ENCODE measurements around the genes SIRPB2, IDH3B and C20orf141.

GRCh38 chr20:1491303-1491889 lies at the start of gene SIRPB2:
Gene SIRPB2 (minus strand): TSS chr20:1491420.
- PRO-cap = unidirectional peak, minus-strand start at chr20:1491385

DNA sequence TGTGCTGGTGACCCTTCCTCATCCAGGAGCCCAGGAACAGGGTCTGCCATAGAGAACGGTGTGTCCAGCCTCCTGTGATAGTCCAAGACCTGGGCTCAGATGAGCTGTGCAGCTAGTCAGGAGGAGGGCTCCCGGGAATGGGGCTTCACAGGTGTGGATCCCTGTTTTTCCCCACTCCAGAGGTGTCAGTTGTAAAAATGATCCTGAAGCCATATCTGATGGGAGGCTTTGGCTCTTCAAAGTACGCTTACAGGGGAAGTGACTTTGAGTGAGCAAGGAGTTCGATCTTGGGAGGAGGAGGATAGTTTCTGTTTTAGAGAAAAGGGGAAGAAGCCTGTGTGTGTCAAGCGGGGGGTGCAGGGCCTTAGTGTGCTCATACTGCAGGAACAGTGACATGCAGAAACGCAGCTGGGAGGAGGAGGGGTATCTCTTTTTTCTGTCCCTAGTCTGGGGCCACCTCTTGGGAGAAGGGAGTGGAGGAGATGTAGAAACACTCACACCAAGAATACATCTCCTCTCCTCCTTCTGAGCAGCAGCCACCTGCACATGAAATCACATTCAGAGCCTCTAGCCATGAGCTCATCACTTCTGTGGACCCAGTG lies 19.9 kb downstream of the SIRPD start:
- PRO-cap = no peak

DNA sequence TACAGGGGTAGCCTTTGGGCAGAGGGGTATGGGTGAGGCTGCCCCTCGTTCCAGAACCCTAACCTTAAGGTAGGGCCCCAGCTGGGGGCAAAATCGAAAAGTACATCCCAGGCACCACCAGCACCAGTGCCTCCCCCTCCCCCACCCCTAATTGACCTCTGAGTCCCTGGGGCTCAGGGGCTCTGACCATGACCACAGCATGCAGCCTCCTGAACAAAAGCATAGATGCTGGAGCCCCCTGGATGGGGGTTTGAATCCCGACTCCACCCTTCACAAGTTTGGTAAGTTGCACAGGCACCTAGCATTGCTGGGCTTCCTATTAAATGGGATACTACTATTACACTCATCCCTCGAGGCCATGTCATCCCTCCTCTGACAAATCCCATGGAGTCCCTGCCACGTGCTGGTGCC lies 15.4 kb upstream of the SIRPA start:
- PRO-cap = no peak

GRCh38 chr20:1880785-1880999 lies 14.5 kb upstream of the SIRPA start:
- PRO-cap = no peak

DNA sequence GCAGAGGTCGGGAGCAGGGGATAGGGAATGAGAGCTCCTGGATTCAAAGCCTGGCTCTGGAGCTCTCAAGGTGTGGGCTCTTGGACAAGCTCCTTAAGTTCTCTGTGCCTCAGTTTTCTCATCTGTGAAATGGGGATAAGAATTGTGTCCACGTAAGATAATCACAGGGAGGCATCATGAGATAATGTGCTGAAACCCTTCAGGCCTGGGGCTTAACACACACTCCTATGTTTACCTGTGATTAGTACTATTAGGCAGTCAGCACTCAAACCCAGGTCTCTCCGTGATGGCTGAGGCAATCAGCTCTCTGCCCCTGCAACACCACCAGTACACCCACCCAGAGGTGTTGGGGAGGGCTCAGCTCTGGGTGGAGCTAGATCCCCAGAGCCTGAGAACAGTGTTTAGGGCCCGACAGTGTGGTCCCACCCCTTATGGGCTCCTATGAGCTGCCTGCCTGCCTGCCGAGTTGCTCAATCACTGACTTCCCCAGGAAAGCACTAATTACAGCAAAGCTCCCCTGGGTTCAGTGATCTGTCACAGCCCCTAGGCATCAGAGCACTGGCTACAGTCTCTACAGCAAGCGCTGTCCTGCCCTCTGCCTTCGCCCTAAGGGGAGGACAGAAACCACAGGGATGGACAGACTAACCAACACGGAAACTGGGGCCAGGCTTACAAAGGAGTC lies 6.2 kb upstream of the SIRPA start:
- PRO-cap = no peak

DNA sequence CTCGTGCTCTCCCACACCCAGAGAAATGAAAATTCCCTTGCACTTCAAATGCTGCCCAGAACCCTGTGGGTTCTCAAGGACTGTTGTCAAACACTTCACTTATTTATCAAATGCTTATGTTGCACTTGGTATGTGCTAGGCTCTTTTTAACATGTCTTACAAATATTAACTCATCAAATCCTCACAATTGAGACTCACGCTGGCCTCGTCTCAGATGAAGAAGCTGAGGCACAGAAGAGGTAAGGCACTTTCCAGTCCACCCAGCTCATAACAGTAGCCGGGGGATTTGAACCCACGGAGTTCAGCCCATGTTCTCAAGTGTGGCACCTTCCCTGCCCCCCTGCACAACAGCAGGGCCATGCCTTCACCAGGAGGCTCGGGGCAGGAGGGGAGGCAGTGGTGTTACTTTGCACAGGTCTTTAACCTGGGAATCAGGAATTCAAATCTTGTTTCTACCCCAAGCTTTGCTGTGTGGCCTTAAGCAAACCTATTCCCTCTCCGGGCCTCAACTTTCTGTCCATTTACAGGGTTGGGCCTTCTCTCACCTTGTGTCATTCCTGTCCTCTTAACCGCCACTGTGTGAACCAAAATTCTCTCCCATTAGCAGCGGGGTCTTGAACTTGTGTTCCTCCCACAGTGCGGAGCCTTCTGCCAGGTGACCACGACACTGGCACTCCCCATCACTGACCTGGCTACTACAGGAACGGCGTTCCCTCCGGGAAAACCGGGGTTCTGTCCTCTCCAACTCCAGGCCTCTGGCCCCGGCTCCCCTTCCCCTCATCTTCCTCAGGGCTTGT lies 2.0 kb upstream of the SIRPA start:
- PRO-cap = no peak

GRCh38 chr20:1894354-1894887 lies 786 bp upstream of the SIRPA start:
- PRO-cap = bidirectional peak, plus-strand start at chr20:1894547, minus-strand start at chr20:1894311

GRCh38 chr20:1902399-1902701 lies 7.1 kb downstream of the SIRPA start:
- PRO-cap = no peak

GRCh38 chr20:2109859-2110204 lies 8.2 kb downstream of the STK35 start:
- PRO-cap = no peak

DNA sequence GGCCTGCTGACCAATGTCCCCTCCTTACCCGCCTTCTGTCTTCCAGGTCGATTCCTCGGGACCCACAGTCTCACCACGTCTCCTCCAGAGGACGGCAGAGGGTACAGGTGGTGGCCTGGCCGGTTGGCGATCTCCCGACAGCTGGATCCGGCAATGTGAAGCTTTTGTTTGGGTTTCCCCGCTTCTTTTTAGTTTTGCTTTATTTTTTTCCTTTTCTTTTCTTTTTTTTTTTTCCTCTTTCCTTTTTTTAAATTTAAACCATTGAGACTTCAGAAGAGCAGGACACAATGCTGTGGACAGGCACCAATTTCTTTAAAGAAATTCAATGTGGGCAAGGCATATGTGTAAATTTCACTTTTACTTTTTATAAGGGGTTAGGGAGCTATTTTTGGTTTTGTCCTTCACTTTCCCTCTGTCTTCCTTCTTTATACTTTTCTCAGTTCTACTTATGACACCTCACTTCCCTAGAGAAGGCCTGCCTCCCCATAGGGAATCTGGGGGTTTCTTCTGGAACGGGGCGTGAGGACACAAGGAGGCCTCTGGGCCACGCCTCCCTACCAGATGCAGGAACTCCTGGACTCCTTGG lies 42.2 kb downstream of the STK35 start:
- PRO-cap = no peak

DNA sequence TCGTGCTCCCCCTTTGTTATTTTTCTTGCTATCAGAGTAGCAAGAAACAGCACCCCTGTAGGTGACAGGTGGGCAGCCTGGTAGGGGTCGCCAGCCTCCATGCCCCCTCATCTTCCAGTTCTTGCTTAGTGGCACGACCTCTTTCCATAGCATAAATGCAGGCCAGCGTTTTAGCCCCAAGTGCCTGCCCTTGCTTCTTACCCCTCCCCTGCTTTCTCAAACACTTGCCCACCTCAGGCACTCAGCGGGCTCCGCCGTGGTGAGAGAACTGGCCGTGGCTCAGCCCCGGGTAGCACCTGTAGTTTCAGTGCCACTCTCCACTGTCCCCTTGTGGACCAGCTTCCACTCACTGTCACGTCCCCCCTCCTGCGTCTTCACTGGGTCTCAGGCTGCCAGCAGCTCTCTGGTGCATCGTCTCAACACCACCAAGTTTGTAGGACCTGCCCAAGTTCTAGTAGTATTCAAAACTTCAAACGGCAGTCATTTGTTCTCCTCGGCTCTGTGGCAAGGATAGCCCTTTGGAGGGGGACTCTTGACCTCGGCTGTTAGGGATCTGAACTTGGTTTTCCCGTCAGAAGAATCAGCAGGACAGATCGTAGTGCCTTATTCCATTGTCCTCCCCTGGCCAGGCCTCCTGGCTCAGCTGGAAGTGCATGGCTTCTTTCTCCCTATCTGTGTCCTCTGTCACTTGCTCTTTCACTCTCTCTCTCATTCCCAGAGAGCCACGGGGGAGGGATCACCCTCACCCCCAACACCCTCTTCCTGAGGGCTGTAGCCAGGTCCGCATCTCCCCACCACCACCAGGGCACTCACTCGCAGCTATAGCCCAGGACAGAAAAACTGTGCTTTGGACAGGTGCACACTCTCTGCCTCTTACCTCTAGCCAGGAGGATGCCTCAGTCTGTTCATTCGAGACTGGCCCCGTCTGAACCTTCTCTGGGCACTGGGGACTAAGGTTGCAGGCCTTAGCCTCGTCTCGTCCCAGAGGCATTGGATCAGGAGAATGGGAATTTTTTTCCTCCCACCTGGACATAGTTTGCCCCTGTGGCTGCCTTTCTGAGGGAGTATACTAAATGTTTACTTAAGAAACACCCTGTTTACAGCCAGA lies 44.7 kb downstream of the STK35 start:
- PRO-cap = no peak

DNA sequence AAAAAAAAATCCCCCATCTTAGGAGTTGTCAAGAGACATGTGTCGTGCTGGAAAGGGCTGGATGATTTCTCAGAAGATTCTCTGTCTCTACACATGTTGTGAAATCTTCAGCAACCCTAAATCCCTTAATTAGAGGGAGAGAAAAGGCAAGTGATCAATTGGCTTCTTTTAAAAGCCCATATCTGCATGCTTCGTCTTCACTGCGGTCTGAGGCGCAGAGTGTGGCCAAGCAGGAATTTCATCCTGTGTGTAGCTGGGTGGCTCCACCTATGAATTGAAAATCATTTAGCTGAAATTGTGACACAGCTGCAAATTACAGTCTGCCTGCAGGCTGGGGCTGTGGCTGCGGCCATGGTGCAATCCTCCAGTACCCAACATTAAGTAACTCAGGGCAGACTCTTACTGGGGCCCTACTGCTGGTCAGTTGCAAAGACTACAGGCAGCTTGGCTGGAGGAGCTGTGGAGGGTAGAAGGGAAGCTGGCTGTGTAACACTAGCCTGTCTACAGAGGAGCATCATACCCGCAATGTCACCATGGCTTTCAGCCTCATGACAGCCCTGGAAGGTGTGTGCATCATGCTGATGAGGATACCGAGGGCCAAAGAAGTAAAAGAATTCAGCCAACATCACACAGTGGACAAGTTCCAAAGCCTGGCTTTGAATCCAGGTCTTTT lies 3.1 kb upstream of the TGM3 start:
- PRO-cap = no peak

DNA sequence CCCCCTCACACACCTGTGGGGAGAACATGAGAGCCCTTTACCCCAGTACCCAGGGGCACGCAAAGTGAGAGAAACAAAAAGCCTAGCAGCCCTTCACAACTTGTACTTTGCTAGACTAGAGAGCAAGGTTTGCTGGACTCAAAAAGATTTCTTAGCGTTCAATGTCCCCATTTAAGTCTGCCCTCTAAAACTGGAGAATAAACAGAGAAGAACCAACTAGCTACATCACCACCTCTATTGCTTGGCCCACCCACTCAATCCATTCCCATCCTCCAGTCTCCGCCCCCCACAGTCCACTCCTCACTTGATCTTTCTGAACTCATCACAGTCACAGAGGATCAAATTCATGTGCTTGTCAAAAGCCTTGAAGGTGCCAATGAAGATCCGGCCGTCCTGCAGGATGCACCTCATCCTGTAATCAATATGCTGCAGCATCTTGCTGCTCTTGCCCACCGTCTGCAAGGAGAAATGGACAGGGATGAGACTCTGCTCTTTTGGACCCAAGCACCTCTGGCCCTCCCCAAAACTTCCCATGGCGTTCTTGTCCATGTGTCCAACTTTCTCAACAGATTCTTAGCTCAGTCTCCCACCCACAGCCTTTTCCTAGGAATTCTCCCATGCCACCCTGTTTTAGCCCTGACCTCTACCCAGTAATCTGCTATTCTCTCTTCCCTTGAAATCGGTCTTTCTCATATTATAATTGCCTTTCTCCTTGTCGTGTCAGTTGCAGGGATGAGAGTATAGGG lies 3.1 kb downstream of the SNRPB start:
- PRO-cap = no peak

GRCh38 chr20:2525441-2526182 lies 10.8 kb upstream of the TMC2 start:
- PRO-cap = no peak

DNA sequence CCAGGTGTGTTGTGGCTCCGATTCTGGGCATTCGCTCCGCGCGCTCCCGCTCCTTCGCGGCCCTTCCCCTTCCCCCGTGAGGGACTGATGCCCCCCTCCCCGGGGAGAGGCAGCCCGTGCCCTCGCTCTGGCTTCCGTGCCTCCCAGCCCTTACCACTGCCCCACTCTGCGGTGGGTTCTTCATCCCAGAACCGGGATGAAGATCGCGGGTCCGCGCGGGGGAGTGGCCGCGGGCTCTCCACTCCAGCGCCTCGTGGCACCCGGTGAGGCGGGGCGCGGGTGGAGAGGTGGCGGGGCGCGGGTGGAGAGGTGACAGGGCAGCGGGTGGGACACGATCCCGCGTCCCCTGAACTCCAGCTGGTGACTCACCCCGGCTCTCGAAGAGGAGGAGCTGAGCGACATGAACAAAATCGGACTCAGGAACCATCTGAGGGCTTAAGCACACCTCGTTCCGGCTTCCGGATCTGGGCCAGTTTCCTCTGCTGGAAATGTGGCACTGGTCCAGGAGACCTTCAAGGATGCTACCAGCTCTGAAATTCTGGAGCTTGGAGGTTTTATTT lies 22.5 kb downstream of the TMC2 start:
- PRO-cap = no peak

DNA sequence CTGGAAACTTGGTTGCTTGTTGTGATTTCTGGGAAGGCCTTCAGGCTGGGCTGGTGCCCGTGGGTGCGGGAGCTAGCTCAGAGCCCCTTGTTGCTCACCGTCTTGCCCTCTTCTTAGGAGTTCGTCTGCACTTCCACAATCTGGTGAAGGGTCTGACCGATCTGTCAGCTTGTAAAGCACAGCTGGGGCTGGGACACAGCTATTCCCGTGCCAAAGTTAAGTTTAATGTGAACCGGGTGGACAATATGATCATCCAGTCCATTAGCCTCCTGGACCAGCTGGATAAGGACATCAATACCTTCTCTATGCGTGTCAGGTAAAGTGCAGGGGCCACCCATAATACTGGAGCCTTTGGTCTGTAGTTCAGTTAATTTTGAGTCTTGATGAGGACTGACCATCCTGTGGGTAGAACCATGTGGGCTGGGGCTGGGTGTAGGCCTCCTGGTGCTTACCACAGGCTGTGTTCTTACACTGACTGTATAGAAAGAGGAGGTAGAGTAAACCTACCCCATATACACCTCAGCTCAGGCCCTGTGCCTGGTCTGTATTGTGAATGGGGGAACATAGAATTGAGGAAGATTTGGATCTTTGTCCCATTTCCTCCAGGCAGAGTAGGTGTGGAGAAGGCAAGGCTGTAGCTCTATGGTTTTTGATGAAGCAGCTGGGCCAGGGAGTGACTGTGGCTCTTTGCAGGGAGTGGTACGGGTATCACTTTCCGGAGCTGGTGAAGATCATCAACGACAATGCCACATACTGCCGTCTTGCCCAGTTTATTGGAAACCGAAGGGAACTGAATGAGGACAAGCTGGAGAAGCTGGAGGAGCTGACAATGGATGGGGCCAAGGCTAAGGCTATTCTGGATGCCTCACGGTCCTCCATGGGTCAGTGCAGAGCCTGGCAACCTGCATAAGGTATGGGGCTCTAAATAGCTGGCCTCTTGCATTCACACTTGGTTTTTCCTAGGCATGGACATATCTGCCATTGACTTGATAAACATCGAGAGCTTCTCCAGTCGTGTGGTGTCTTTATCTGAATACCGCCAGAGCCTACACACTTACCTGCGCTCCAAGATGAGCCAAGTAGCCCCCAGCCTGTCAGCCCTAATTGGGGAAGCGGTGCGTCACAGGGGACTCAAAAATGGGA lies 2.6 kb downstream of the NOP56 start:
- PRO-cap = no peak

DNA sequence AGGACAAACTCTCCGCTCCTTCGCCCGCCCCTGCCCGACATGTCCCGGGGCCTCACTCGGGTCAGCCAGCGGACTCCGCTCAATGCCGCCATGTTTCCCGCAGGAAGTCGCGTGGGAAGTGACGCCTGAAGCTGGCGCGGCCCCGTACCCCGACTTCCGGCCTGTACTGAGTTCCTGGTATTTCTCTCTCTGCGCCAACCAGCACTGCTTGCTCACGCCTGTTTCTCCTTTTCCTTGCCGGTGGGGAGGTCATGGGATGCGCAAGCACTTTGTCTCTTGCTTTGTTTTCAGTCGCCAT lies at the start of gene IDH3B:
Gene IDH3B (minus strand): TSS at position 120 of the 298 bp plus-strand sequence.
- PRO-cap = bidirectional peak, plus-strand start at position 234 of the sequence, minus-strand start at position 76 of the sequence

GRCh38 chr20:2814546-2815170 lies at the start of gene C20orf141:
Gene C20orf141 (plus strand): TSS chr20:2814987.
- PRO-cap = no peak

DNA sequence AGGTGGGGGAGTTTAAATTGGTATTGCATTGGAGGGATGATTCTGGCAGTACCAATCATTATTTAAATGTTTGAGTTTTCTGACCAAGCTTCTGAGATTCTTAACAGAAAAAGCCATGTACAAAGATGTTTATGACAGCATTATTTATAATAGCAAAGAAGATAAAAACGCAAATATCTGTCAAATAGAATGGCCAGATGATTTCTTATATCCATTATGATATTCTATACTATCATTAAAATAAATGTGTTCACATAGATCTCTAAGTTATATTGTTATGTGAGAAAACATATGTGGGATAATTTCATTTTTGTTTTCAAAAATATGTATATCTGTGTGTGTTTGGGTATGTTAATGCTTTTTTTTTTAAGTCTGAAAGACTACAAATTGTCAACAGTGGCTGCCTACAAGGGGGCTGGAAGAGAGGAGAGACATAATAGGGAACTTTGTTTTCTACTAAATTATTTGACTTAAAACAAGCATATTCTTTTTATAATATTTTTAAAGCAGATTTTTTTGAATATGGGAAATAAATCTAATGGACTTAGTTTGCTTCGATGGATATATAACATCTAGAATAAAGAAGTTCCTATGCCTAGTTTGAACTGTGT lies 46.5 kb upstream of the GNRH2 start:
- PRO-cap = no peak

DNA sequence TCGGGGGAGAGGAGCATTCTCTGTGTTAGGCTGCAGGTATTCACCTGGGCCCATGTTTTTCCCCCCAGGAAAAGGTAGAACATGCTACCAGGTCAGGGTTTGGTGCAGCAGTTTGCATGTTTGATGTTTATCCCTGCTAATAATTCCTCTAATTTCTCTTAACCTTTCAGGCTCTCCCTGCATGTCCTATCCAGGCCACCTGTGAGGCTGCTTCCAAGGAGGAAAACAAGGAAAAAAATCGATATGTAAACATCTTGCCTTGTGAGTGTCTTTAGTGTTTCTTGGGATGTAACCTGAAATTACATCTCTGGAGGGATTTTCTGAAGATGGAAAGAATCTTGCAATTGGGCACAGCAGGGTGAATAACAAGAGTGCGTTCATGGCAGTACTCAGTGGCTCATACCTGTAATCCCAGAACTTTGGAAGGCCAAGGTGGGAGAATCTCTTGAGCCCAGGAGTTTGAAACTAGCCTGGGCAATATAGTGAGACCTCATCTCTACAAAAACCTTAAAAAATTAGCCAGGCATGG lies 38.5 kb upstream of the GNRH2 start:
- PRO-cap = no peak

All from neutrophil (primary cell).